Camera-type eye (tissue), 1 donor: ENCODE results near the gene EFCAB2.

- RAMPAGE, long total RNA: no peak
These were observed 76.6 kb upstream of the AKT3 start for GRCh38 chr1:243926636-243927095.

DNA sequence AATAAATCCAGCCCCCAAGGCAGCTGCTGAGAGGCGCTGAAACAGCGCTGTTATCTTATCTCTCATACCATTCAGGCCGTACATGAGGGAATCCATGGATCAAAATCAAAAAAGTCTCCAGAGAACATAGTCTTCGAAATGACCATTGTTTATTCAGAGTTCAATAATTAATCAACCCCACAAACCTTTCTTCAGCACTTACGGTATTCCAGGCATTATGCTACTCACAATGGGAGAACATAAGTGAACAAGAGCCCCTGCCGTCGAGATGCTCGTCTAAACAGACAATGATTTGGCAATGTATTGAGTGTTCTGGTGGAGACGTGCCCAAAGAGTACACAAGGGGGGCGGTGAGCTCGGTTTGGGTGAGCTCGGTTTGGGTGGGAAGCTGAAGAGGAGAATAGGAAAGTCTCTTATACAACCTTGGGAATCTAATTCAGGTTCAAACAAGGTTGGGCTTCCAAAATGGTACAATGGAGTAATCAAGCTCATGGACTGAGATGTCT is 38.7 kb downstream of the ZBTB18 start:
- RAMPAGE, long total RNA: no peak

DNA sequence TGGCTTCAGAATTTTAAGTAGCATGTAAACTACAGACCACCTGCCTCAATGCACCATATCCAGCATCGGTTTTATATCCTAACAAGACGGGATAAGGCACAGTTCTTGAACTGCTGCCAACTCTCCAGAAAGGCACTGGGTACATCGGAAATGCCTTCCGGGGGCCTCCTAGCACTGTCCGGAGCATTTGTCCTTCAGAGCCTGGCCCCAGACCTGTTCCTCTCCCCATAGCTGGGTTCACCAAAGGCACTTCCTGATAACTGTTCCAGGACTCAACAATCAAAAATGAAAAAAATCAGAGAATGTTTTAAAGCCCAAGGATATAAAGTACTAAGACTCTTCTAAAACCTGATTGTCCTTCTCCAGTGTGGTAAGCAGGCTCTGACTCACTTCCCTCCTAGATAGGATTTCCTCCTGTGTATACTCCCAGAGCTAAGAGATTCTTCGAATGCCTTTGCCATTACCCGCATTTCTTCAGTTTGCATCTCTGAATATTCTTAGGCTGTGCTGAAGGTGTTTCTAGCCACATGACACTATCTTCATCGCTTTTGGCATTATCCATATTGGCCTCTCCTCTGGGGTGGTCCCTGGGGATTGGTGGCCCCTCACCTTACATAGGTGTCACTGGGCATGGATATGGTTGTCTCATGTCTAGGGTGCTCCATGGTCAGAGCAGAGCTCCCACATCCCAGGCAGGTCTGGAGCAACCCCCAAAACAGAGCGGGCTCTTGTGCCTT is 112.9 kb downstream of the ZBTB18 start:
- RAMPAGE, long total RNA: no peak

DNA sequence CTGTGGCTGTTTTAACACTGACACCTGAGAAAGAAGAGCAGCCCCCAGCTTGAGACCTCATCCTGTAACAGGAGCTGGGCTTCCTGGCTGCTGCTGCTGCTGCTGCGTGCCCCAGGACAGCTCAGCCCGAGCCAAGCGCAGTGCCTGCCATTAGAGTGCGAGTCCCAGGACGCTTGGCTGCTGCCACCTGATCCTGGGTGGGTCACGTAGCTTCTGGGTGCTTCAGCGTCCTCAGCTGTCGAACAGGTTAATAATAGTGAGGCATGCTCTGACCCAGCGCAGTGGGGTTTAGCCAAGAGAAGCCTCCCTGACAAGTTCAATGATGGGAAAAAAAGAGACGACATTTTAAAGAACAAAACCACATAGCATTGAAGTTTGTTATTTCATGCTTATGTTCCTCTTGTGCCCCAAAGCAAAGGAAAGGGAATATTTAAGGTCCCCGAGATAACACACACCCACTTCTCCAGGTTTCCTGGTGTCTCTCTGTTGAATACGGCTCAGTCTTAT is 118.0 kb upstream of the C1orf100 start:
- RAMPAGE, long total RNA: no peak

DNA sequence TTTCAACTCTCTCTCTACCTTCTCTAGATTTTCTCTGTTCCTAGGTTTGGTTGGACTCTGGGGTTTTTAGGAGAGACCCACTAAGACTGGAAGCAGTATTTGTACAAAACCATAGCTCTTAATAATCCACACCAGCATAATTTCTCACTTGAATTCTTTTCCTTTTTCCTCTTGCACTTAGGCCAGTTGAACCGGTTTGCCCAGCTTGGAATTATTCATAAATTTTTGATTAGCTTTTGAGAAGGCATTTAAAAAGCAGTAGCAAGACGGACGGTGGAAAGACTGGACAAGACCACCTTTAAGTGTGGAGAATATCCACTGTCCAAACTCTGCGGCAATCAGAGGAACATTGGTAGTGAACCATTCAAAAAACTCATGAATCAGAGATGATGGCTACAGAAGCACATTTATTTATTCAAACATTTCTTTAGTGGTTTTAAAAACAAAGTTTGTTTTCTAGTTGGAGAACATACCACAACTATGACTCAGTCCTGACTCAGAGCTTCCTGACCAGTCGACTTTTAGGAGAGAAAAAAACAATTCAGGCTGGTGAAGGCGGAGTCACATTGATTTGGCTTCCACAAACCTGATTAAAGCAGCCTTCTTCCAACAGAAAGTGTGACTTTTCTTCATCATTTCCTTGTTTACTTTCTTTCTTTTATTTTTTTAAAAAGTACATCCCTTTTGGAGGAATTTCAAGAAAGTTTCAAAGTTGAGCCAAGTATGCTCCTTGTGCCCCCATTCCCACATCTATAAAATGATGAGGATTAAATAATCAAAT is 29.6 kb upstream of the C1orf100 start:
- RAMPAGE, long total RNA: no peak

- RAMPAGE, long total RNA: no peak
These were observed 1.1 kb downstream of the C1orf100 start for GRCh38 chr1:244353336-244354197.

- RAMPAGE, long total RNA: no peak
These were observed 48.8 kb downstream of the C1orf100 start for GRCh38 chr1:244401064-244401819.

- RAMPAGE, long total RNA: no peak
These were observed 657 bp downstream of the ADSS2 start for GRCh38 chr1:244450891-244451612.

DNA sequence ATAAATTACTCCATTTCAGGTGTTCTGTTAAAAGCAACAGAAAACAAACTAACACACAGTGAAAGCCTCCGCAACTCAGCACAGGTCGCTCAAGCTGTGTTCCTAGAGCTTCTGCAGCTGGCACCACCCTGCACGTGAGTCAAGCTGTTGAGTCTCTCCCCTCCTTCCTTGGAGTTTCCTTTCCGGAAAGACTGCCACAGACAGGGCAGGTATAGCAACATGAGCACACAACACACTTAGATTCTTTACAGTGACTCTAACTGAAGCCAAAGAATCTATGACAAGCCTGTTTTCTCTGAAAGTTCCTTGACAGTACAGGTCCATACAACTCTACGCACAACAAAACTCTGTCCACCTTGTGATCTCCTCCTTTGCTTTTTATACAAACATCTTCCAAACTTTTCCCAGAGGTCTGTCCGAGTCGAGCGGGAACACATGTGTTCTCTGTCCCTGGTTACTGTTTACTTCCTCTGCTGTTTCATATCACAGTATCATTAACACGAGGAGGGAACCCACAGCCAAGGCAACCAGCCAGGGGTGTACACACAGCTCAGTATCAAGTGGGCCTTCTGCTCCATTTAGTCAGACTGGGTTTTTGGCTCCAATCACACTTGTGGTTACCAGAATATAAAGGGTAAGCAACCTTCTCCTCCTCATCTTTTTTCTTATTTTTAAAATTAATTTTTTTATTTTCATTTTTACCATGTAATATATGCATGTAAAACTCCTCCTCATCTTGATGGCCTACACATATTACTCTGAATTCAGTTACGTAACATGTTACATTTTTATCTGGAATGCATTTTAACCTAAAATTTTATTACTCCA is 38.6 kb upstream of the DESI2 start:
- RAMPAGE, long total RNA: no peak

- RAMPAGE, long total RNA: no peak
These were observed 8.2 kb downstream of the COX20 start for GRCh38 chr1:244843481-244844295.

DNA sequence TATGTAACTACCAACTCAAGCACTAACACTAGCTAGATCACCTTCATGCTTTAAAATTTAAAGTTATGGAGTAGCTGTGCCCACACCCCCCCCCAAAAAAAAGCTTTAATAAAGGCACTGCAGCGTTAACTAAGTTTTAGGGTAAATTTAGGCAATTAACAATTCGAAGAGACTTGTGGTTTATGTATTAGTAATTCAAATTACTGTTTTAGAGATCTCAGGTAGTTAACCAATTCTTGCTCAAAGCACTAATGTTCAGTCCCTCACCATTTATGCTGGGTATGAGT is 14.0 kb downstream of the HNRNPU start:
- RAMPAGE, long total RNA: no peak

- RAMPAGE, long total RNA: no peak
These were observed 5.1 kb upstream of the EFCAB2 start for GRCh38 chr1:244964171-244964987.

- RAMPAGE, long total RNA: no peak
These were observed at the start of gene EFCAB2 for GRCh38 chr1:244969570-244970272. TSS of gene EFCAB2 (plus strand) at chr1:244969682.

- RAMPAGE, long total RNA: no peak
These were observed 57.2 kb upstream of the KIF26B start for GRCh38 chr1:245097424-245098151.

DNA sequence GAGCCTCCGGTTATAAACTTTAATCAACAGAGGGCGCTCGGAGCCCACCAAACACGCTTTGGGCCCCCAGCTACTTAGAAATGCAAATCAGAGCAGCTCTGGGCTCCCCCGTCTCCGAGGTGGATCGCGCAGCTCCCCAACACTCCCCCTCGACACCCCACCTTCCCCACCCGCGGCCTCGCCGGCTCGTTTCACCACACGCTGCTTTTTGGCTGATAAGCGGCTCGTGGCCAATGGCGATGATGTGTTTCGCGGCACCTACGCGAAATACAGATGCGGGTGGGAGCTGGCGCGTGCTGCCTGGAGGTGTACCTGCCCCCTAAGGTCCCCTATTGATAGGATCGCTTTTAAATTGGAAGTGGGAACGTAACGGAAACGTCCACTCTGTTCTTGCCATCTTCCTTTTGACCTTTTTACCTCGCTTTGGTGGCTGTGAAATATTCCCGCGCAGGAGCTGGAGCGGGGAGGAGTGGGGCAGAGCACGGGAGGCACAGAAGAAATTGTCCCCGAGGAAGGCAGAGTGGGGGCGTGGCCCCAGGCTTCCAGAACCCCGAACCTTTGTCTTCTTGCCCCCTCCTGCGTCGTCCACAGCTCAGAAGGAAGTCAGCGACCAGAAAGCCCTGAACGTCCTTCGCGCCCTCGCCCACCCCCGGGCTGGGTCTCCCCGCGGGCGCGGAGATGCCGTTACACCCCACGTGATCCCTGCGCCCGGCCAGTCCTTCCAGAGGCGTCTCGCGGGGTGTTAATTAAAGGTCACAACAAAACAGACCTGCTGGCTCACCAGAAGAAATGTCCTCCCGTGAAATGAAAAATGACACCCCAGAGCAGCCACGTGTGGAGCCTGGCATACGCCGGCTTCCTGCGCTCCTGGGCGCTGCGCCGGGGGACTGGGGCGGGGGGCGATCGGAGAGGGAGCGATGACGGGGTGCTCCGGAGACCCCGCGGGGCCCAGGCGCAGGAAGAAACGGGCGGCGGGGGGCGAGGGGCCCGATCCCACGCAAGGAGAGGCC is 1.3 kb upstream of the KIF26B start:
- RAMPAGE, long total RNA: no peak

DNA sequence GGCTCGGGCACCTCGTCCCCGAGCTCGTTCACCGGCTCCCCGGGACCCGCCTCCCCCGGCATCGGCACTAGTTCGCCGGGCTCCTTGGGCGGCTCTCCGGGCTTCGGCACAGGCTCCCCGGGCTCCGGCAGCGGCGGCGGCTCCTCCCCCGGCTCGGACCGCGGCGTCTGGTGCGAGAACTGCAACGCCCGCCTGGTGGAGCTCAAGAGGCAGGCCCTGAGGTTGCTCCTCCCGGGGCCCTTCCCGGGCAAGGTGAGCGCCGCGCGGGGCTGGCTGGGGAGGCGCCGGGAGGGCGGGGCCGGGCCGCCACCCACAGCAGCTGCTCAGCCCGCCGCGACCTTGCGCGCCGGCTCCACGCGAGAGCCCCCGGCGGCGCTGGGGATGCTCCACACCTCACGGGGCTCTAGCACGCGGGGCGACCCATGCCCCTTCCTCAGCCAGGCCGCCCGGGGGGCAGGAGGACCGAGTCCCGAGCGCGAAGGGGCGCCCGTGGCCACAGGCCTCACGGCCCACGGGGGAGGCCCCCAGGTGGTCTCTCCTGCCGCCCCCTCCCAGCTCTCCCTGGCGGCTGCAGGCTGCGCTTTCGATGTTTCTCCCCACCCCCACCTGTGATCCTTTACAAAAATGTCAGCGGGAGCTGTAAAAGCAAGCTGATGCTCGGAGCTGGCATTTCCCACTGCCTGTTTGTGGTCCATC is 1.8 kb downstream of the KIF26B start:
- RAMPAGE, long total RNA: no peak

DNA sequence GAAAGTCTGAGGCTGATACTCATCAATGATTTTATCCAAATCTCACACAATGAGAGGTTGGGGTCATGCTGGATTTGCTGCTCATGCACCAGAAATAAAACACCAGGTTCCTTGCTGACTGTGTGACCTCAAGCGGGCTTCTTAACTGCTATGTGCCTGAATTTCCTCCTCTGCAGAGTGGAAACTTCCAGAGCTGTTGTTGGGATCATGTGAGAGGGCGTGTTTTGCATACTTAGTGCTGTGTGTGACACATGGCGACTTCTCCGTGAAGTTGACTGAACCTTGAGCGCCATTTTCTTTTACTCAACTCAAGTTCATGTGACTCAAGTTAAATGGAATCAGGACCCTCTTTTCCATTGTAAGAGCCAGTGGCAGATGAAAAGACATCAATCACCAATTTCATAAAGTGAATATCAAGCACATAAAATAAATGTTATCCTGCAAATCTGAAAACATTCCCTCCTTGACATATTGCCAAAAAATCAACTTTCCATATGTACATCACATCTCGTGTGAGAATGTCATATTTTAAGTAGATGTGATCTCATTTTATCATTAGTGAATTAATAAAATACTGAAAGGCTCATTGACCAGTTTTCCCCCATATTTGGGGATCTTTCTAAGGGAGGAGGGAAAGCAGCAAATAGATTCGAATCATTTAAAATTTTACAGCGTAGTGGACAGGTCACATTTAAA is 224.1 kb downstream of the KIF26B start:
- RAMPAGE, long total RNA: no peak

- RAMPAGE, long total RNA: no peak
These were observed 406.9 kb downstream of the KIF26B start for GRCh38 chr1:245561755-245562114.

- RAMPAGE, long total RNA: no peak
These were observed 340.2 kb downstream of the SMYD3 start for GRCh38 chr1:246166812-246167431.

DNA sequence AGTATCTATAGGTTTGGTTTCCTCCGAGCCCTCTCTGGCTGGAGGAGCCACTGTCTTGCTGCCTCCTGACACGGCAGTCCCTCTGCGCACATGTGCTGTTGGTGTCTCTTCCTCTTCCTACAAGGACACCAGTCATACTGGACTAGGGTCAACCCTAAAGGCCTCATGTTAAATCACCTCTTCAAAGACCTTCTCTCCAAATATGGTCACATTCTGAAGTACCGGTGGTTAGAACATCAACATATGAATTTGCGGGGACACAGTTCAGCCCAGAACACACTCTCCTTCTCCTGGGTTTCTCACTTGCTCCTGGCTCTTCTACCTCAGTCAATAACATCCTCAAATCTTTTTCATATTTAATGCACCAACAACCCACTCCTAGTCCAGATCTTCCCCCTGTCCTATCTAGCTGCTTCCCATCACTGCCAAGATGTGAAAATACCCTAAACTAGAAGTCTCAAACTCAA is 303.6 kb downstream of the SMYD3 start:
- RAMPAGE, long total RNA: no peak